Caco-2 (cell line): Measurements from ENCODE around the gene MBD3.

DNA sequence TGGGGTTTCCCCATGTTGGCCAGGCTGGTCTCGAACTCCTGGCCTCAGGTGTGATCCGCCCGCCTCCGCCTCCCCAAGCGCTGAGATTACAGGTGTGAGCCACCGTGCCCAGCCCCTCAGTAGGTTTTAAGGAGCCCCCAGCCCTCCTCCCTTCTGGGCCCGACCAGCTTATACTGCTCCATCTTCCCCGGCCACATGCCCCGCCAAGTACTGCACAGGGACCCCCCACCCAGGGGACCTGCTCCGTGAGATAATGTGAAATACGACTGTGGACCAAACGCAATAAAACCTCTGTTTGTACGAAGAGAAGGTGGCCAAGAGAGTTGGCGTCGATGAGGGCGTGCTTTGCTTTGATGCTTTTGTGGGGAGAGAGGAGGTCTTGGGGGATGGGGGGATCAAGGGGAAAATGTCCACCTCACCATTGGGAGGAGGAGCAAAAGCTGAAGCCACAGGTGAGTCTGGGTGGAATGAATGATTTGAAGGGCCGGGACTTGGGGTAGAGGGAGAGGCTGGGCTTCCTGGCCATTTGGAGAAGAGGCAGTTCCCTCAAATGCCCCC lies 1.1 kb upstream of the ABCA7 start:
- PRO-cap = no peak
- RRBS = no CpG with 5 or more reads among the region's 17 CpGs

DNA sequence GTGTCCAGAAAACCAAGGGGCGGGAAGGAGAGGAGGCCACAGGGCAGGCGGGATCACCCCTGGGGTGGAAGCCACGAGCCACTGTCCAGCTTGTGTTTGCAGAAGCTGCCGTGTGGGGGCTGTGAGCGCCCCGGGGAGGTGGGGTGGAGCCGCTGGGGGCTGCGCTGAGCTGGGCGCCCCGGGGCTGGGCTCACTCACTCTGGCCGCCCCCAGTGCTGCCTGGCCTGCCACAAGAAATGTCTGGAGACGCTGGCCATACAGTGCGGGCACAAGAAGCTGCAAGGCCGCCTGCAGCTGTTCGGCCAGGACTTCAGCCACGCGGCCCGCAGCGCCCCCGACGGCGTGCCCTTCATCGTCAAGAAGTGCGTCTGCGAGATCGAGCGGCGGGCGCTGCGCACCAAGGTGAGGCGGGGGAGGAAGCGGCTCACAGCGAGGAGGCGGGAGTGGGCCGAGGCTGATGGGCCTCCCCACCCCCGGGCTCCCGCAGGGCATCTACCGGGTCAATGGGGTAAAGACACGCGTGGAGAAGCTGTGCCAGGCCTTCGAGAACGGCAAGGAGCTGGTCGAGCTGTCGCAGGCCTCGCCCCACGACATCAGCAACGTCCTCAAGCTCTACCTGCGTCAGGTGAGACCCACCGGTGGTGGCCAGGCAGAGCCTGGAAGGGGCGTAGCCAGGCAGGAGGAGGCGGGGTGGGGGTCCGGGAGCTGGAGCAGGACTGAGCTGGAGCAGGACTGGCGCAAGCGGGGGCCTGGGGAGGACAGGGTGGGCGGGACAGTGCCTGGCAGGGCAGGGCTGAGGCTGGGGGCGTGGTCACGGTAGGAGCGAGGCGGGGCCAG lies 13.6 kb downstream of the POLR2E start:
- PRO-cap = no peak
- RRBS = 97% methylated on average over 9 of the region's 59 CpGs

DNA sequence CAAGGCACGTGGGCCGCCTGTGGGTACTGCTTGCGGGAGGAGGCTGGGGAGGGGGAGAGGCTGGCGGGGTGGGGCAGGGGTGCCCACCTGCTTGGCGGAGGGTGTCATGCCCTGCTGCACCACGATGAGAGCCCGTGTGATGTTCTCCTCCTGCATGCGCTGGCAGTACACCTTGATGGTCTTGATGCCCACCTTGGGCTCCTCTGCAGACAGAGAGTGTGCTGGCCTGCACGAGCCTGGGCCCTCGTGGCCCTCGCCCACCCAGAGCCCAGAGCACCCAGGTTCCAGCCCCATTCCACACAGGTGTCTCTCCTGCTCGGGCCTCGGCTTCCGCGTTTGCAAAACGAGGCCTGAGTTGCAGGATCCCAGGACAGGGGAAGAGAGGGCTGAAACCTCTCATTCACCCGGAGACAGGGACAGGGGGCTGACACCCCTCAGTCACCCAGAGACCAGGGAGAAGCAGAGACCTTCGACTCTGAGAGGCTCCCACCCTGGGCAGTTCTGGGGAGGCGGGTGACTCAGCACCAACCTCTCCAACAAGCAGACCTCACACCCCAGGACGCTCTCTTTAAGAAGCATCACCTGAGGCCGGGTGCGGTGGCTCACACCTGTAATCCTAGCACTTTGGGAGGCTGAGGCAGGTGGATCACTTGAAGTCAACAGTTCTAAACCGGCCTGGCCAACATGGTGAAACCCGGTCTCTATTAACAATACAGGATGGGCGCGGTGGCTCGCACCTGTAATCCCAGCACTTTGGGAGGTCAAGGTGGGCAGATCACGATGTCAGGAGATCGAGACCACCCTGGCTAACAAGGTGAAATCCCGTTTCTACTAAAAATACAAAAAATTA lies 3.2 kb downstream of the POLR2E start:
- PRO-cap = no peak
- RRBS = no CpG with 5 or more reads among the region's 30 CpGs

DNA sequence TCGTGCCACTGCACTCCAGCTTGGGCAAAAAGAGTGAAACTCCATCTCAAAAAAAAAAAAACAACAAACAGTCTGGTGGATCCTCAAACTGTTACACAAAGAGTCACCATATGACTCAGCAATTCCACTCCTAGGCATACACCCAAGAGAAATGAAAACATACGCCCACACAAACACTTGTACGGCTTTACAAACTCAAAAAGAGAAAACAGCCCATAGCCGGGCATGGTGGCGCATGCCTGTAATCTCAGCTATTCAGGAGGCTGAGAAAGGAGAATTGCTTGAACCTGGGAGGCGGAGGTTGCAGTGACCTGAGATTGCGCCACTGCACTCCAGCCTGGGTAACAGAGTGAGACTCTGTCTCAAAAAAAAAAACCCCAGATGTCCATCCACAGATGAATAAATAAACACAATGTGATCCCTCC lies 4.2 kb upstream of the GPX4 start:
- PRO-cap = no peak
- RRBS = no CpG with 5 or more reads among the region's 7 CpGs

GRCh38 chr19:1116917-1117631 lies 13.3 kb downstream of the GPX4 start:
- PRO-cap = no peak
- RRBS = 96% methylated on average over 16 of the region's 40 CpGs

- PRO-cap = no peak
- RRBS = 54% methylated on average over 23 of the region's 41 CpGs
Measured at GRCh38 chr19:1172668-1173427, 1.2 kb downstream of the SBNO2 start.

GRCh38 chr19:1248653-1249302 lies 395 bp downstream of the MIDN start:
- PRO-cap = bidirectional peak, plus-strand start at chr19:1248730, minus-strand start at chr19:1248693; bidirectional peak, plus-strand start at chr19:1249176, minus-strand start at chr19:1248952
- RRBS = 3% methylated on average over 41 of the region's 82 CpGs

DNA sequence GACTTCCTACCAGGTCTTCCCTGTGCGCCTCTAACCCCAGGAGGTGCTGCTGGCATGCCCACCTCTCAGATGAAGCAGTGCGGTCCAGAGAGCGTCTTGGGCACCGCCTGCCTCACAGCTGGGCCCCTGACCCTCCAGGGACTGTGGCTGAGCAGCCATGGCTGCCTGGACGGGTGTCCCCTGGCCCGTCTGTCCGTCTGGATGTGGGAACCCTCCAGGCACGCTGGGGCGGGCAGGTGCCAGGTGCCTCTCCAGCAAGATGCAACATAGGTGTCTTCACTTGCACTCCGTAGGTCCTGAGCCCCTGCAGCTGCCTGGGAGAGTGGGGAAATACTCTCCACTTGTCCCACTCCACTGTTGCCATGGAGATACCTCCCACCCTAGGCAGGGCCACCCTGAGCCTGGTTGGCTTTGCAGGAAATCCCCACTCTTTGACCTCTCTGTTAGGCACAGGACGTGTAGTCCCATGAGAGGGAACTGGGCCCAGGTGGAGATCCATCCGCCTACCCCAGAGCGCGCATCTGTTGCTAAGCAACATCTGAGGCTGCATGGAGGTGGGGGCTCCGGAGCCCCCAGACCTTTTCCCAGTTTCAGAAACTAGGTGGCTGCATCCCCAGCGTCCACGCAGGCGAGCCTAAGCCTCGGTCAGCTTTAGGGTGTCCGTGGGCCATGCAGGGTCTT lies 4.5 kb upstream of the CIRBP start:
- PRO-cap = no peak
- RRBS = no CpG with 5 or more reads among the region's 20 CpGs

DNA sequence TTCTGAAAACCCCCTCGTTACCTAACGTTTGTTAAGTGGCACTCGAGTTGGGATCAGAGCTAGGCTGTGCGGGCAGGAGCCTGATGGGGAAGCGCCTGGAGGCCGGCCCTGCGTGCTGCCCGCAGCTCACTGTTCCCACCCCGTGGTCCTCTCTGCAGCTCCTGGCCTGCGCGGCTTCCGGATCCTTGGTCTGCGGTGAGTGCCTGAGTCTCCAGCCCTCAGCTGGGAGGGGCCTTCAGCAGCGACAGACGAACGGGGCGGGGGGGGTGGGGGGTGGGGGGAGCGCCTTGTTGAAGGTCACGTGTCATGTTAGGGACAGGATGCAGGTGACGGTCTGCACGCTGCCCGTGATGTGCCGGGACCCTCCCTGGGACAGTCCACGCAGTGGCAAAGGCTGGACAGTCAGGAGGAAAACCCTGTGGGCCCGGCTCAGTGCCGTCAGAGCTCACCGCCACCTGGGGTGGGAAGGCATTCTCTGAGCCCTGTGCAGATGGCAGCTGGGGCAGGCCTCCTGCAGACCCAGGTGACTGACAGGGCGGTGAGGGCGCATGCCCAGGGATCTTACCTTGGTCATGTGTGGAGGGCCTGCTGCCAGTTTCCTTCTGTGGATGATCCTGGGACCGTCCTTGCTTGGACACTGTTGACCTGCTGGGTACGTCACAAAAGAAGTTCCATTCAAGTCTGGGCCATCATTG lies 4.1 kb downstream of the NDUFS7 start:
- PRO-cap = no peak
- RRBS = over 99% methylated on average over 9 of the region's 31 CpGs

DNA sequence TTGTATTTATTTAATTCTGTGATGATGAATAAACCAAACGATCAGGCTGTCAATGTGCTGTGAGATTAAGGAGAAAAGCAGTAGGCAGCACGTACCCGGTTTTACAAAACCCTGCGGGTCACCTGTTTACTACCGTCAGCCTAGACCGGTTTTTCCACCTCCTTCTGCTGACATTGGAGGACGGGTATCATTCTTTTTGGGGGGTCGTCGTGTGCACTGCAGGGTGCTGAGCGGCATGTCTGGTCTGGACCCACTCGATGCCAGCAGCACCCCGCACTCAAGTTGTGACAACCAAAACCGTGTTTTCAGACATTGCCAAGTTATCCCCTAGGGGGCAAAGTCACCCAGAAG lies 882 bp upstream of the DAZAP1 start:
- PRO-cap = no peak
- RRBS = 59% methylated on average over 3 of the region's 13 CpGs

DNA sequence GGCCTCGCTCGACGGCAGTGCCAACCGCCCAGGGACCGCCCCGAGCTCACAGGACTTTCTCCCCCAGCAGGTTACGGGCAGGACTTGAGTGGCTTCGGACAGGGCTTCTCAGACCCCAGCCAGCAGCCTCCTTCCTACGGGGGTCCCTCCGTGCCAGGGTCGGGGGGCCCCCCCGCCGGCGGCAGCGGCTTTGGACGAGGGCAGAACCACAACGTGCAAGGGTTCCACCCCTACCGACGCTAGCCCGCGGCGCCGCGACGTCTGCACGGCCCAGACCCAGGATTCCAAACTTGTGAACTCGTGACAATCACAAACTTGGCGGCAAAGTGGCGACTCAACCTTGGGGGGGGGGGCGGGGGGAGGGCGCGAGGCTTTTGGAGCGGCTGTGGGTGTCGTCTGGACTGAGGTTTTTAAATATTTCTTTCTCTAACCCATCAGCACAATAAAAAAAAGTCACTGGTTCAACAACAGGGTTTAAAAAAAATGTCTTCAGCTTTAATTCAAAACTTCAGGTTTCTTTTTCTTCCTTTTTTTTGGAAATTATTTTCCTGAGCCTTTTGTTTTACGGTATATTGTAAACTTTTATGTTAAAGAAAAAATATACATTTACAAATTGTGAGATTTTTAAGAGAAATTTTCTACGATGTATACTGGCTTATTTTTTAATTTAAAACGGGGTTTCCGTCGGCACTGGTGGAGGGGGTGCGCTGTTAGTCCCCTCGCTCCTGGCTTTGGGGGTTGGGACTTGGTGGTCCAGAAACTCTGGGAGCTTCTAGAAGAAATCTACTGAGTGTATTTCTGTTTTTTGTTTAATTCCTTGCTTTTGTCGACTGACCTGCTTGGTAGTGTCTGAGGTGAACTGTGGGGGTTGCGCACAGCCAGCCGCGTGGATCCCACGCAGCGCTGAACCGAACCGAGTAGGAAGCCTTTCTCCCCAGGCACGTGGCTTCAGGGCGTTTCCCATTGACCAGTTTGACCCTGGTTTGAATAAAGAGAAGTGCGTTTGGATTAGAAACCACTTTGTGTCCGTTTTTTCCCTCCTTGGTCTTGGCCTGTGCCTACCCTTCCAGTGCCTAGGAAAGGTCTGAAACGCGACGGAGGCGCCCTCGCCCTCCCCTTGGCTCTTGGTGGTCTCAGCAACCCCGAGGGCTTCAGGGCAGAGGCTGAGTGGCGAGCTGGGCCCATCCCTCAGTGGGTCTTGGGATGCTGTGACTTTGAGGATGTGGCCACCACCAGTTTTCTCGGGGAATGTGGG lies 3.1 kb upstream of the RPS15 start:
- PRO-cap = no peak
- RRBS = no CpG with 5 or more reads among the region's 61 CpGs

- PRO-cap = no peak
- RRBS = no CpG with 5 or more reads among the region's 14 CpGs
Measured at GRCh38 chr19:1443858-1444599, 5.8 kb downstream of the RPS15 start.

GRCh38 chr19:1446864-1447079 lies 3.1 kb upstream of the APC2 start:
- PRO-cap = no peak
- RRBS = 60% methylated on average over 25 of the region's 25 CpGs

GRCh38 chr19:1507579-1508598 lies 4.9 kb downstream of the ADAMTSL5 start:
- PRO-cap = bidirectional peak, plus-strand start at chr19:1507992, minus-strand start at chr19:1508089
- RRBS = 12% methylated on average over 15 of the region's 62 CpGs

- PRO-cap = bidirectional peak, plus-strand start at chr19:1591420, minus-strand start at chr19:1591106
- RRBS = no CpG with 5 or more reads among the region's 12 CpGs
Measured at GRCh38 chr19:1590477-1591303, 2.0 kb downstream of the MBD3 start.

DNA sequence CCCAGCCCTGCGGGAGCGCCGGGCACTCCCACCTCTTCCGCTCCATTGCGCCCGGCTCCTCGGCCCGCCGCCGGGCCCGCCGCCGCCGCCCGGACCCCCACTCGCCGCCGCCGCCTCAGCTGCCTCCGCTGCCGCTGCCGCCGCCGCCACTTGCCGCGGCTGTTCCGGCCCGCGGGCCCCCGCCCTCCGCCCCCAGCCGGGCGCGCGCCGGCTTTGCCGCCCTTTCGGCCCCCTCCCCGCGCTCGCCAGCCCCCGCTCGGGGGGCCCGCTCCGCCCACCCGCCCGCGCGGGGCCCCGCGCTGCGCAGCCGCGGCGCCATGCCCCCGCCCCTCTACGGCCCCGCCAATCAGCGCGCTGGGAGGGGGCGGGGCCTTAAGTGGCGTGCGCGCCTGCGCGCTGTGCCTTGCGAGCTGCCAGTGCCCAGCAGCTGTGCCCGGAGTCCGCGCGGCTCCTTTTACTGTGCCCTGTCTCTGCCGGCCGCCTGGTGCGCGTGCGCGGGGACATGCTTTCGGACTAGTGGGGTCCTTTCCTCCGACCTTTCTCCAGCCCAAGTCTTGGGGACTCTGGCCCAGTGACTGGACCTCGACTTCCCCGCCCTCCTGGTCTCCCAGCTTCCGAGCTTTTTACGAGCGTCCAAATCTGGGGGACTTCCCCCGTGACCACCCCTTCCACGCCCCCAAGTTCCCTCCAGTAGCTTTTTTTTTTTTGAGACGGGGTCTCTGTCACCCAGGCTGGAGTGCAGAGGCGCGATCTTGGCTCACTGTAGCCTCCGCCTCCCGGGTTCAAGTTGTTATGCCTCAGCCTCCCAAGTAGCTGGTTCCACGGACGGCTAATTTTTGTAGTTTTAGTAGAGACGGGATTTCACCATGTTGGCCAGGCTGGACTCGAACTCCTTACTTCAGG lies at the start of gene MBD3:
Gene MBD3 (minus strand): TSS at position 280 of the 903 bp plus-strand sequence.
- PRO-cap = bidirectional peak, plus-strand start at position 416 of the sequence, minus-strand start at position 152 of the sequence
- RRBS = 4% methylated on average over 19 of the region's 95 CpGs

DNA sequence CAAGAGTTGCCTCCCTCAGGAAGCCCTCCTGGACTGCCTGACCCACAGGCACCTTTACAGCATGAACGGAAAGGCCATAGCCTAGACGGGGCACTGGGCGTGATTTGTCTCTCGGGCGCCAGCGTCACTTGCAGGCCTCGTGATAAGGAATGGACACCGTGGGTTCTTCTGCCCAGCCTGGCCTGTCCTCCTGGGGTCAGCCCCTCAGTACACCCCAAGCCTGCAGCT lies 911 bp upstream of the UQCR11 start:
- PRO-cap = bidirectional peak, plus-strand start at position 127 of the sequence, minus-strand start outside the sequence
- RRBS = no CpG with 5 or more reads among the region's 8 CpGs

GRCh38 chr19:1643318-1643852 lies 9.0 kb downstream of the TCF3 start:
- PRO-cap = no peak
- RRBS = no CpG with 5 or more reads among the region's 10 CpGs

DNA sequence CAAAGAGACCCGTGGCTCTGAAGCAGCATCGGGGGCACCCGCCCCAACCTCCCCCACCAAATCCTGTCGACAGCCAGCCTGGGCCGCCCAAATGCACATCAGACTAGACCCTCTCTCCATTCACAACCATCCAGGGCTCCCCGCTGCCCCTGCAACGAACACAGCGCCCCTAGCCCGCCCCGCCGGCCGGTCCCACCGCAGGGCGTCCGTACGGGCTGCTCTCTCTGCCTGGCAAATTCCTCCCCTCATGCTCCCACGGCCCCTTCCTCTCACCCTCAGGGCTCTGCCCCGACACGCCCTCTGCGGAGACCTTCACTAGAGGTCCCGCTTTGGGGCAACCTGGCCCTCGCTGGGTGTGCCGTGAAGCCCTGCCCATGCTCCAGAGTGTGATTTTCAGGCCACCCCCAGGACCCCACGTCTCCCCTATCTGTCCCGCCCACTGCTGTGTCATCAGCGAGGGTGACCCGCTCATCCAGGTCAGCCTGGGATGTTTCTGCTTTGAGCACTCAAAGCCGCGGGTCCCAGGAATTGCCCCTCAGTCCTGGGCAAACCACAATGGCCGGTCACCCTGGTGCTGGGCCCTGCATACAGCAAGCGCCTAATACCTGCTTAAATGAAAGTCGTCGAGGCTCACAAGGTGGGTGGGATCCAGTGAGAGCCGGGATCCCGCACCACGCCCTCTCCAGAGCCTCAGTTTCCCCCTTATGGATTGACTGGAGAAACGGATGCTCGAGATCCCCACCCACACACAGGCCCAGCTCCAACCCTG lies 6.9 kb downstream of the TCF3 start:
- PRO-cap = no peak
- RRBS = 97% methylated on average over 2 of the region's 38 CpGs

DNA sequence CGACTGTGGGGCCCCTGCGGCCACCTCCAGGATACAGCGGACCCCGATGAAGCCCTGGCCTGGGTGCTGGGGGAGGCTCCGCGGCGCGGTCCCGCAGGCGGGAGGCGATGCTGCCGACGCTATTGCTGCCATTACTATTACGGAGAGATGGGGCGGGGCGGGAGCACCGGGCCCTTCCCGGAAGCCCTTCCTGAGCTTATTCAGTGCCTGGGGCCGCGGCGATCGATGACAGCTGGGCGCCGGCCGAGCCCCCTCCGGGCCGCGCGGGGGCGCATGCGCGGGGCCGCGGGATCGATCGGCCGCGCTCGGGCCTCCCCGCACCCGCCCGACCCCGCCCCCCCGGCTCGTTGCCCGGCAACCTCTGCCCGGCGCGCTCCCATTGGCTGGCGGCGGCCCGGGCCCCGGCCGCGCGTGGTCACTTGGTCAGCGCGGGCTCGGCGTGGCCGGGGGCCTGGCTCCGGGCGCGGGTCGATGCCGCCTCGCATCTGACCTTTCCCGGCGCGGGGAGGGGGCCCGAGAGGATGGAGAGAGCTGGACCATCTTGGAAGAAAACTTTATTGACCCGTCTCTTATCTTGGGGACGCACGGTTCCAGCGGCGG lies 27.7 kb upstream of the ONECUT3 start:
- PRO-cap = bidirectional peak, plus-strand start at position 418 of the sequence, minus-strand start at position 265 of the sequence
- RRBS = 4% methylated on average over 37 of the region's 76 CpGs